K562 (cell line): ENCODE measurements around a stretch of chr6.

GRCh38 chr6:160141140-160141849 is 19.7 kb downstream of the SLC22A1 start:
- RAMPAGE, long total RNA = no peak
- RRBS = no CpG with 5 or more reads among the region's 5 CpGs
PRO-cap:
- standard = no peak
- CoPRO, capped RNA only, 2 experiments = no peak in any of the 2 experiments
- CoPRO, capped and uncapped RNA, 2 experiments = no peak in any of the 2 experiments
- CoPRO, uncapped RNA only, 2 experiments = no peak in any of the 2 experiments
CAGE:
- cytosol, long polyA plus RNA = no peak
- long polyA plus RNA = no peak
- nucleolus, long total RNA = no peak
- nucleus, long polyA plus RNA = no peak

DNA sequence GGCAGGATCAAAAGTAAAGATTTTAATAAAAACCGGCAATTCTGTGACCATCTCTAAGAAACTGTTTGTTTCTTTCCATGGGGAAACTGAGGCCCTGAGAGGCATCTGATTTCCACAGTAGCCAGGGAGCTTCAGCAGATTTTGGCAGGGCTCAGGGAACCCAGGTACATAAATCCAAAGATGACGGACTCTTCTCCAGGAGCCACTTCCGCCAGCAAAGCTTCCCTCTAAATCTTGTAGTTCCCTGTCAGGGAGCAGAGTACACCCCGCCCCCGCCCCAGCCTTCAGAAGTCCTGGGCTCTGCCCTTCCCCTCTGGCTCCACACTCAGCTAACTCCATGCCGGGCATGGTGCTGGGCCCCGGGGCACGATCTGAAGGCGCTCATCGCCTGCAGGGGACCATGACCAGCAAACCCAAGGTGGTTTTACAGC is 41.3 kb upstream of the SLC22A2 start:
- RAMPAGE, long total RNA = no peak
- RRBS = no CpG with 5 or more reads among the region's 10 CpGs
PRO-cap:
- standard = no peak
- CoPRO, capped RNA only, 2 experiments = no peak in any of the 2 experiments
- CoPRO, capped and uncapped RNA, 2 experiments = no peak in any of the 2 experiments
- CoPRO, uncapped RNA only, 2 experiments = no peak in any of the 2 experiments
CAGE:
- cytosol, long polyA plus RNA = no peak
- long polyA plus RNA = no peak
- nucleolus, long total RNA = no peak
- nucleus, long polyA plus RNA = no peak

- RAMPAGE, long total RNA = no peak
- RRBS = no CpG with 5 or more reads among the region's 4 CpGs
PRO-cap:
- standard = no peak
- CoPRO, capped RNA only, 2 experiments = no peak in any of the 2 experiments
- CoPRO, capped and uncapped RNA, 2 experiments = no peak in any of the 2 experiments
- CoPRO, uncapped RNA only, 2 experiments = no peak in any of the 2 experiments
CAGE:
- cytosol, long polyA plus RNA = no peak
- long polyA plus RNA = no peak
- nucleolus, long total RNA = no peak
- nucleus, long polyA plus RNA = no peak
Measured at GRCh38 chr6:160351757-160352168, 3.6 kb downstream of the SLC22A3 start.

DNA sequence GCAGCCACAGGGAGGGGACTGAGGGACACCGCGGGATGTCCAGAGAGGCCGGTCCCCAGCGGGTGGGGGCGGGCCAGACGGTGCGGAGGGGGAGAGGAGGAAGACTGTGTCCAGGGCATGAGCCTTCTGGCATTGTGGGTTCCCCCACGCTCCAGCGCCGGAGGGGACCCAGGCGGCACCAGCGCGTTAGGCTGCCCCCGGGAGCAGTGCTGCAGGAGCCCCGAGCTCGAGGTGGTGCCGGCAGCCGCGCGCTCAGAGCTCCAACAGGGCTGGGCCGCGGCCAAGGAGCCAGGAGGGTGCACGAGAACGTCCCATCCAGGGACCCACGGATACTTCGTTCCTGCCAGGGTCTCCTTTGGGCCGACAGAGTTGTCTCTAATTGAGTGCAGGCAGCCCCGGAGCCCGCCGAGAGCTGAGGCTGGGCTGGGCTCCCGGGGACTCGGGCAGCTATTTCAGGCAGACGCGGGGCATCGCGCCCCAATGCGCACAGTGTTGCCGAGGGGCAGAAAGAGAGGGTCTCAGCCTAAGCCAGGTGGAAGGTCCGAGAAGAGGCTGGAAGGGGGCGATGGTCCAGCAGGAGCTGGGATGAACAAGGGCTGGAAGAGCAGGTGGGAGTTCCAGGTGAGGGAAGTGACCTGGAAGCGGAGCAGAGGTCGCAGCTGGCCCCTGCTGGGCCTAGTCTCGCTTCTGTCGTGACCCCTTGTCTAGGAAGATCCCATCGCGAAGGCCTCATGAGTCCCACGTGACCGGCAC is 14.6 kb downstream of the SLC22A3 start:
- RAMPAGE, long total RNA = no peak
- RRBS = 3% methylated on average over 12 of the region's 48 CpGs
PRO-cap:
- standard = no peak
- CoPRO, capped RNA only, 2 experiments = no peak in any of the 2 experiments
- CoPRO, capped and uncapped RNA, 2 experiments = no peak in any of the 2 experiments
- CoPRO, uncapped RNA only, 2 experiments = no peak in any of the 2 experiments
CAGE:
- cytosol, long polyA plus RNA = no peak
- long polyA plus RNA = no peak
- nucleolus, long total RNA = no peak
- nucleus, long polyA plus RNA = no peak

- RAMPAGE, long total RNA = no peak
- RRBS = no CpG with 5 or more reads among the region's 3 CpGs
PRO-cap:
- standard = no peak
- CoPRO, capped RNA only, 2 experiments = no peak in any of the 2 experiments
- CoPRO, capped and uncapped RNA, 2 experiments = no peak in any of the 2 experiments
- CoPRO, uncapped RNA only, 2 experiments = no peak in any of the 2 experiments
CAGE:
- cytosol, long polyA plus RNA = no peak
- long polyA plus RNA = no peak
- nucleolus, long total RNA = no peak
- nucleus, long polyA plus RNA = no peak
Measured at GRCh38 chr6:160707238-160707476, 5.1 kb downstream of the PLG start.

- RAMPAGE, long total RNA = no peak
- RRBS = no CpG with 5 or more reads among the region's 10 CpGs
PRO-cap:
- standard = bidirectional peak, plus-strand start at chr6:160792511, minus-strand start at chr6:160792232
- CoPRO, capped RNA only, 2 experiments = peak in 2 of 2 experiments; most common plus-strand start chr6:160792242 (in 1); most common minus-strand start chr6:160792241 (in 2)
- CoPRO, capped and uncapped RNA, 2 experiments = peak in 1 of 2 experiments; most common plus-strand start chr6:160792524 (in 1); most common minus-strand start chr6:160792232 (in 1)
- CoPRO, uncapped RNA only, 2 experiments = no peak in any of the 2 experiments
CAGE:
- cytosol, long polyA plus RNA = no peak
- long polyA plus RNA = no peak
- nucleolus, long total RNA = no peak
- nucleus, long polyA plus RNA = no peak
Measured at GRCh38 chr6:160791926-160792698, 90.1 kb downstream of the PLG start.

DNA sequence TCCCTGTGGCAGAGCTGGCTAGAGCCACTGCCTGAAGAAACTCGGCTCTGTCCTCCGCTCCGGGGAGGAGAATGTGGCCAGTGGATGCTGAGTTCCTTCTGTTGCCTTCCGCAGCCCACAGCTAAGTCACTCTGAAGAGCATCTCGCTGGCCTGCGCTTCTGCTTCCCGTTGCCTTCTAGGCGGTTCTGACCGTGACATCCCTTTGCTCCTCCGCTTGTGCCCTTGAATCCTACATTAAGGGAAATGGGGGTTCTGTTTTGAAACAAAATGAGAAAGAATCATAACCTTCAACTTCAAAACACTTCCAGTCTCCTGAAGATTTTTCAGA is 135.2 kb downstream of the PLG start:
- RAMPAGE, long total RNA = no peak
- RRBS = no CpG with 5 or more reads among the region's 10 CpGs
PRO-cap:
- standard = no peak
- CoPRO, capped RNA only, 2 experiments = no peak in any of the 2 experiments
- CoPRO, capped and uncapped RNA, 2 experiments = no peak in any of the 2 experiments
- CoPRO, uncapped RNA only, 2 experiments = no peak in any of the 2 experiments
CAGE:
- cytosol, long polyA plus RNA = no peak
- long polyA plus RNA = no peak
- nucleolus, long total RNA = no peak
- nucleus, long polyA plus RNA = no peak

DNA sequence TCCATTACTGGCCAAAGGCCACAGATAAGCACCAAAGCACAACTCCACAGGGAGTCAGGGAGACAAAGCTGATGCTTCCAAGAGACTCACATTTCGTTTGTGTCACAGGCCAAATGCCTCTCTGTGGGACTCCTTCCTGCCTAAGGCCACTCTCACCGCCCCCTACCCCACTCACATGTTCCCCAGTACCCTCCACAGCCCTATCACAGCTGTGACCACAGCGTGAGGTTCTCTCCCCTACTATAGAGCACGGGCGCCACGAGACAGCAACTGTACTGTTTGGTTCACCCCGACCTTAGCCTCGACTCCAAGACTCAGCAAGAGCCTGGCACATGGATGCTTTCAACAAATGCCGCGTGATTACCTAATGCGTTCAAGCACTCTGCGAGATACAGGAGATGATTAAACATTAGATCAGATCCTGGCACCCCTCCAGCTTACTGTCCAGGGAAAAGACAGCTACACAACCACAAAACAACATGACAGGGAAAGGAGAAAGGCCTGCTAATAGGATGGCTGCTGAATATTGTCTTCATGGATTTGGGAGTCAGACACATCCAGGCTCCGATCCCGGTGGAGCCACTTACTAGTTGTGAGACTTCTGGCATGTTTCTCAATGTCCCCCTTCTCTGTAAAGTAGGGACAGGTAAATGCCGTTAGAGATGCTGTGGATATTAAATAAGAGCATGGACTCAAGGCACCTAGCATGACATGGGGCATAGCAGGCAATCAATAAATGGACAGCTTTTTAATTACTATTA is 105.4 kb downstream of the AGPAT4 start:
- RAMPAGE, long total RNA = no peak
- RRBS = no CpG with 5 or more reads among the region's 15 CpGs
PRO-cap:
- standard = no peak
- CoPRO, capped RNA only, 2 experiments = no peak in any of the 2 experiments
- CoPRO, capped and uncapped RNA, 2 experiments = no peak in any of the 2 experiments
- CoPRO, uncapped RNA only, 2 experiments = no peak in any of the 2 experiments
CAGE:
- cytosol, long polyA plus RNA = no peak
- long polyA plus RNA = no peak
- nucleolus, long total RNA = no peak
- nucleus, long polyA plus RNA = no peak

DNA sequence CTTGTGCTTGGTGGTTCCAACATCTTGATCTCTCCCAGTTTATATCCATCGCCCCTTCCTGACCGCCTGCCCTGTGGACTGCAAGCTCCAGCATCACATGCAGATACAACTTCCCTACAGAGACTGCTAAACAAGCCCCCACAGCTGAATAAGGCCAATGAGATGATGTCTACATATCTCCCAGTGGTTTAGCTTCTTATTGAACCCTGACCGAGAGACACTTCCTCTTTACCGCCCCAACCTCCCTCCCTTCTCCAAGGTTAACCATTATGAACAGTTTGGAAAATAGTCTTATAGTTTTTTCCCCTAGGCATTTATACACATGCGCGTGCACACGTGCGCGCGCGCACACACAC is 103.8 kb downstream of the AGPAT4 start:
- RAMPAGE, long total RNA = no peak
- RRBS = no CpG with 5 or more reads among the region's 11 CpGs
PRO-cap:
- standard = no peak
- CoPRO, capped RNA only, 2 experiments = no peak in any of the 2 experiments
- CoPRO, capped and uncapped RNA, 2 experiments = no peak in any of the 2 experiments
- CoPRO, uncapped RNA only, 2 experiments = no peak in any of the 2 experiments
CAGE:
- cytosol, long polyA plus RNA = no peak
- long polyA plus RNA = no peak
- nucleolus, long total RNA = no peak
- nucleus, long polyA plus RNA = no peak

- RAMPAGE, long total RNA = no peak
- RRBS = no CpG with 5 or more reads among the region's 4 CpGs
PRO-cap:
- standard = no peak
- CoPRO, capped RNA only, 2 experiments = no peak in any of the 2 experiments
- CoPRO, capped and uncapped RNA, 2 experiments = no peak in any of the 2 experiments
- CoPRO, uncapped RNA only, 2 experiments = no peak in any of the 2 experiments
CAGE:
- cytosol, long polyA plus RNA = no peak
- long polyA plus RNA = no peak
- nucleolus, long total RNA = no peak
- nucleus, long polyA plus RNA = no peak
Measured at GRCh38 chr6:161218165-161218474, 55.7 kb downstream of the AGPAT4 start.

DNA sequence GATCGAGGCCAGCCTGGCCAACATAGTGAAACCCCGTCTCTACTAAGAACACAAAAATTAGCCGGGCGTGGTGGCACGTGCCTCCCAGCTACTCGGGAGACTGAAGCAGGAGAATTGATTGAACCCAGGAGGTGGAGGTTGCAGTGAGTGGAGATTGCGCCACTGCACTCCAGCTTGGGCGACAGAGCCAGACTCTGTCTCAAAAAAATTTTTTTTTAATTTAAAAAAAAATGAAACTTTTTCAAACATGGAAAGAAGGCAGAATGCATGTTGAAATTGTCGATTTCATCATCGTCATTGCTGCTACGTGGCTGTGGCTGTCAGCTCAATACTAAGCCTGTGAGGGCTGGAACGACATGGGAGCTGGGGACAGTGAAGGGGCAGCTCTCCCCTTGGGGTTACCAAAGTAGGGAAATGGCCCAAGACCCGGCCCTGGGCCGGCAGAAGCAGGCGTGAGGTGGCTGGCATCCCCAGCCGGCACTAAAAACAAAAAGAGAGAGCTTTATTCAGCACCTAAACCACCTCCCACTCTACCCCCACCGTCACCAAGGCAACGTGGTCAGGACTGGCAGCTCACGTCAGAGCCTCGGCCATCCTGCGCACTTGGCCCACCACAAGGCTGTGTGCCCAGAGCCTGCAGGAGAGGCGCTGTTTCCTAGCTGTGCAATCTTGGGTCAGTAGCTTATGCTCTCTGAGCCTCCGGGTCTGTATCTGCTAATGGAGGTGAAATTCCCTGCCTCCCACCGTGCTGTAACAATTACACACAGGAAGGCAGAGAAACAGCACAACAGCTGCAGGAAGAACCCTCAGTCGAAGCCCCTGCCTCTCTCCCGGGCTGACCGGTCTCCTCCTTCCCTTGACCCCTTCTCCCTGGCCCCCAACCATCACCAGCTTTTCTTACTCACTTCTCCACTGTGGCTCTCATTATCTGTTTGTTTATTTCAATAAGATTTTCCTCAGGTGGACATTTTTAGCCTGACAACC is 30.7 kb downstream of the AGPAT4 start:
- RAMPAGE, long total RNA = no peak
- RRBS = 96% methylated on average over 3 of the region's 27 CpGs
PRO-cap:
- standard = no peak
- CoPRO, capped RNA only, 2 experiments = no peak in any of the 2 experiments
- CoPRO, capped and uncapped RNA, 2 experiments = no peak in any of the 2 experiments
- CoPRO, uncapped RNA only, 2 experiments = no peak in any of the 2 experiments
CAGE:
- cytosol, long polyA plus RNA = no peak
- long polyA plus RNA = no peak
- nucleolus, long total RNA = no peak
- nucleus, long polyA plus RNA = no peak

- RAMPAGE, long total RNA = no peak
- RRBS = no CpG with 5 or more reads among the region's 16 CpGs
PRO-cap:
- standard = no peak
- CoPRO, capped RNA only, 2 experiments = no peak in any of the 2 experiments
- CoPRO, capped and uncapped RNA, 2 experiments = no peak in any of the 2 experiments
- CoPRO, uncapped RNA only, 2 experiments = no peak in any of the 2 experiments
CAGE:
- cytosol, long polyA plus RNA = no peak
- long polyA plus RNA = no peak
- nucleolus, long total RNA = no peak
- nucleus, long polyA plus RNA = no peak
Measured at GRCh38 chr6:161359099-161359883, 85.4 kb upstream of the AGPAT4 start.

DNA sequence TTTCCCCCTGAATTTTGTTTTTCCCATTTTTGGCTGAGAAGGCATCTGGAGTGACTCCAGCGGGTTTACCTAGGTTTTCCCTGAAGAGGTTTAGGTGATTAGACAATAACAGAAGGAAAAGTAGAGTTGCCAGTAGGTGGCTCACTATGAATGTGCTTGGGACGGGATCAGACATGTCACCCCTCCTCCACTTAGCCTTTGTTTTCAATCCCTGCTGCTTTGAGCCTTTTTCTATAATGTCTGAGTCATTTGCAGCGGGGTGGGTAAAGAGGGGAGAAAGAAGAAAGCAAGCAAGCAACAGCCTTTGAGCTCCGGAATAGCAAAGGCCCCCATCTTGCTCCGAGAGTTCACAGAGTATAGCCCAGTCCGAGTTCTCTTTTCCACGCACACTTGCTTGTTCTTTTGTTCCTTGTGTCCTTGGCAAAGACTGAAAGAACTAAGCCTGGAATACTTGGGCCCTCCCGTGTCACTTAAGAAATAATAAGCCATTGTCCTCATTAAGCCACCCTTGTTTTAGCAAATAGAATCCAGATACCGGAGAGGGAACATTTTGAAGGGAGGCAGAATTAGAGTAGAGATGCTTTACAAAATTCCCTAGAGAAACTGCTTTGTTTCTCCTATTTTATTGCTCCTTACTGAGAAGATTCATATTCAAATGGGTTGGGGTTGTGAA is 129.2 kb downstream of the PACRG start:
- RAMPAGE, long total RNA = no peak
- RRBS = no CpG with 5 or more reads among the region's 9 CpGs
PRO-cap:
- standard = no peak
- CoPRO, capped RNA only, 2 experiments = no peak in any of the 2 experiments
- CoPRO, capped and uncapped RNA, 2 experiments = no peak in any of the 2 experiments
- CoPRO, uncapped RNA only, 2 experiments = no peak in any of the 2 experiments
CAGE:
- cytosol, long polyA plus RNA = no peak
- long polyA plus RNA = no peak
- nucleolus, long total RNA = no peak
- nucleus, long polyA plus RNA = no peak

DNA sequence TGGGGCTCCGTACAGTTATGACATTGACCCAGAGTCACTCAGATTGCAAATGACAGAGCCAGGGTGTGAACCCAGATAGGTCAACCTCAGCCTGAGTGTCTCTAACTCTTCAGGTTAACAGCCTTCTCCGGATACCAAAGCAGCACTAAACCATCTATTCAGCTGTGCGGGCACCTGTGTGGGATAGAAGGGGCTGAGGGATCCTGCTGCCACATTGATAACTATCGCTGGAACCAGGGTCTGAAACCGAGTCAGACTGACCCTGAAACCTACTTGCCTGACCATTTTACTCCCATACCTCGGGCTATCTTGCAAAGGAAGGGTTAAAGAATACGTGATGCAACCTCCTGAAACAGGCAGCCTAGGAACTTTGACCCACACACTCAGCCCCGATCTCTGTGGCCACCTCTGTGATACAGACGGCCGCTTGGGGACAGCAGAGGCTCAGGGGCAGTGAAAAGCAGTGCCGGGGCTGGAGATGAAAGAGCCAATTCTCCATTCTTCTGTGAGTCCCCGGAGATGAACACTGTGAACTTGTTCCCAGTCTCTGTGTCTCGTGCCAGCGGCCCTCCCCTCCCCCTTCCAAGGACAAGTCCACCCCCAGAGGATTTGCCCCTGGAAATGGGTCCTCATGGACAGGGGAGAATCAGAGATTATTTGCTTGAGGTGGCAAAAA is 233.4 kb upstream of the QKI start:
- RAMPAGE, long total RNA = no peak
- RRBS = no CpG with 5 or more reads among the region's 14 CpGs
PRO-cap:
- standard = no peak
- CoPRO, capped RNA only, 2 experiments = no peak in any of the 2 experiments
- CoPRO, capped and uncapped RNA, 2 experiments = no peak in any of the 2 experiments
- CoPRO, uncapped RNA only, 2 experiments = no peak in any of the 2 experiments
CAGE:
- cytosol, long polyA plus RNA = no peak
- long polyA plus RNA = no peak
- nucleolus, long total RNA = no peak
- nucleus, long polyA plus RNA = no peak

- RAMPAGE, long total RNA = no peak
- RRBS = no CpG with 5 or more reads among the region's 3 CpGs
PRO-cap:
- standard = no peak
- CoPRO, capped RNA only, 2 experiments = no peak in any of the 2 experiments
- CoPRO, capped and uncapped RNA, 2 experiments = no peak in any of the 2 experiments
- CoPRO, uncapped RNA only, 2 experiments = no peak in any of the 2 experiments
CAGE:
- cytosol, long polyA plus RNA = no peak
- long polyA plus RNA = no peak
- nucleolus, long total RNA = no peak
- nucleus, long polyA plus RNA = no peak
Measured at GRCh38 chr6:163209141-163209508, 205.4 kb upstream of the QKI start.

DNA sequence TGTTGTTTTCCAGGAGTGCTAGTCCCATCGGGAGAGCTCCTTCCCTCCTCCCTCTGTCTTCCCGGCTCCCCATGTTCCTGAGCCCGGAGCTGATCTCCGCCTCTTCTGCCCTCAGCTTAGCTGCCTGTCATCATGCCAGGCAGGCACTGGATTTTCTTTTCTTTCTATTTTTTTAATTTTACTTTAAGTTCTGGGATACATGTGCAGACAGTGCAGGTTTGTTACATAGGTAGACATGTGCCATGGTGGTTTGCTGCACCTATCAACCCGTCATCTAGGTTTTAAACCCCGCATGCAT is 153.5 kb upstream of the QKI start:
- RAMPAGE, long total RNA = no peak
- RRBS = no CpG with 5 or more reads among the region's 6 CpGs
PRO-cap:
- standard = no peak
- CoPRO, capped RNA only, 2 experiments = no peak in any of the 2 experiments
- CoPRO, capped and uncapped RNA, 2 experiments = no peak in any of the 2 experiments
- CoPRO, uncapped RNA only, 2 experiments = no peak in any of the 2 experiments
CAGE:
- cytosol, long polyA plus RNA = no peak
- long polyA plus RNA = no peak
- nucleolus, long total RNA = no peak
- nucleus, long polyA plus RNA = no peak

GRCh38 chr6:163416291-163417123 is 2.0 kb downstream of the QKI start:
- RAMPAGE, long total RNA = no peak
- RRBS = no CpG with 5 or more reads among the region's 17 CpGs
PRO-cap:
- standard = no peak
- CoPRO, capped RNA only, 2 experiments = no peak in any of the 2 experiments
- CoPRO, capped and uncapped RNA, 2 experiments = no peak in any of the 2 experiments
- CoPRO, uncapped RNA only, 2 experiments = no peak in any of the 2 experiments
CAGE:
- cytosol, long polyA plus RNA = no peak
- long polyA plus RNA = no peak
- nucleolus, long total RNA = no peak
- nucleus, long polyA plus RNA = no peak

DNA sequence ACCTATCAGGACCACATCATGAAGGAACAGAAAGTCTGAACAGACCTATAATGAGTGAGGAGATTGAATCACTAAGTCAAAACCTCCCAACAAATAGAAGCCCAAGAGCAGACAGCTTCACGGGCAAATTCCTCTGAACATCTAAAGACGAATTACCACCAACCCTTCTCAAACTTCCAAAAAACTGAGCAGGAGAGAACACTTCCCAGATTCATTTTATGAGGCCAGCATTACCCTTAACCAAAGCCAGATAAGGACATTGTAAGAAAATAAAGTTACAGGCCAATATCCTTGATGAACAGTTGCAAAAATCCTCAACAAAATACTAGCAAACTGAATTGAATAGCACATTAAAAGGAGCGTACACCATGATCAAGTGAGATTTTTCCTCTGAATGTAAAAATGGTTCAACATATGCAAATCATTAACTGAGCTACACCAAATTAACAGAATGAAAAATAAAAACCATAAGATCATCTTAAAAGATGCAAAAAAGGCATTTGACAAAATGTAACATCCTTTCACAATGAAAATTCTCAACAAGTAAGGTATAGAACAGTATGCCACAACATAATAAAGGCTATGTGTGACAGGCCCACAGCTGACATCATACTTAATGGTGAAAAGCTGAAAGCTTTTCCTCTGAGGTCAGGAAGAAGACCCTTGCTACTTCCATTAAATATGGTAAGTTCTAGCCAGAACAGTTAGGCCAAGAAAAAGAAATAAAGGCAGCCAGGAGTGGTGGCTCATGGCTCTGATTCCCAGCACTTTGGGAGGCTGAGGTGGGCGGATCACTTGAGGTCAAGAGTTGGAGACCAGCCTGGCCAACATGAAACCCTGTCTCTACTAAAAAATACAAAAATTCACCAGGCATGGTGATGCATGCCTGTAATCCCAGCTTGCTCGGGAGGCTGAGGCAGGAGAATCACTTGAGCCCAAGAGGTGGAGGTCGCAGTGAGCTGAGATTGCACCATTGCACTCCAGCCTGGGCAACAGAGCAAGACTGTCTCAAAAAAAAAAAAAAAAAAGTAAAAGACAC is 50.4 kb downstream of the QKI start:
- RAMPAGE, long total RNA = no peak
- RRBS = no CpG with 5 or more reads among the region's 6 CpGs
PRO-cap:
- standard = no peak
- CoPRO, capped RNA only, 2 experiments = no peak in any of the 2 experiments
- CoPRO, capped and uncapped RNA, 2 experiments = no peak in any of the 2 experiments
- CoPRO, uncapped RNA only, 2 experiments = peak in 2 of 2 experiments; most common plus-strand start position 272 of the sequence (in 1)
CAGE:
- cytosol, long polyA plus RNA = no peak
- long polyA plus RNA = no peak
- nucleolus, long total RNA = no peak
- nucleus, long polyA plus RNA = no peak